Natural killer cell (primary cell): ENCODE results near the genes DLX2, PDK1, SP3 and WIPF1.

DNA sequence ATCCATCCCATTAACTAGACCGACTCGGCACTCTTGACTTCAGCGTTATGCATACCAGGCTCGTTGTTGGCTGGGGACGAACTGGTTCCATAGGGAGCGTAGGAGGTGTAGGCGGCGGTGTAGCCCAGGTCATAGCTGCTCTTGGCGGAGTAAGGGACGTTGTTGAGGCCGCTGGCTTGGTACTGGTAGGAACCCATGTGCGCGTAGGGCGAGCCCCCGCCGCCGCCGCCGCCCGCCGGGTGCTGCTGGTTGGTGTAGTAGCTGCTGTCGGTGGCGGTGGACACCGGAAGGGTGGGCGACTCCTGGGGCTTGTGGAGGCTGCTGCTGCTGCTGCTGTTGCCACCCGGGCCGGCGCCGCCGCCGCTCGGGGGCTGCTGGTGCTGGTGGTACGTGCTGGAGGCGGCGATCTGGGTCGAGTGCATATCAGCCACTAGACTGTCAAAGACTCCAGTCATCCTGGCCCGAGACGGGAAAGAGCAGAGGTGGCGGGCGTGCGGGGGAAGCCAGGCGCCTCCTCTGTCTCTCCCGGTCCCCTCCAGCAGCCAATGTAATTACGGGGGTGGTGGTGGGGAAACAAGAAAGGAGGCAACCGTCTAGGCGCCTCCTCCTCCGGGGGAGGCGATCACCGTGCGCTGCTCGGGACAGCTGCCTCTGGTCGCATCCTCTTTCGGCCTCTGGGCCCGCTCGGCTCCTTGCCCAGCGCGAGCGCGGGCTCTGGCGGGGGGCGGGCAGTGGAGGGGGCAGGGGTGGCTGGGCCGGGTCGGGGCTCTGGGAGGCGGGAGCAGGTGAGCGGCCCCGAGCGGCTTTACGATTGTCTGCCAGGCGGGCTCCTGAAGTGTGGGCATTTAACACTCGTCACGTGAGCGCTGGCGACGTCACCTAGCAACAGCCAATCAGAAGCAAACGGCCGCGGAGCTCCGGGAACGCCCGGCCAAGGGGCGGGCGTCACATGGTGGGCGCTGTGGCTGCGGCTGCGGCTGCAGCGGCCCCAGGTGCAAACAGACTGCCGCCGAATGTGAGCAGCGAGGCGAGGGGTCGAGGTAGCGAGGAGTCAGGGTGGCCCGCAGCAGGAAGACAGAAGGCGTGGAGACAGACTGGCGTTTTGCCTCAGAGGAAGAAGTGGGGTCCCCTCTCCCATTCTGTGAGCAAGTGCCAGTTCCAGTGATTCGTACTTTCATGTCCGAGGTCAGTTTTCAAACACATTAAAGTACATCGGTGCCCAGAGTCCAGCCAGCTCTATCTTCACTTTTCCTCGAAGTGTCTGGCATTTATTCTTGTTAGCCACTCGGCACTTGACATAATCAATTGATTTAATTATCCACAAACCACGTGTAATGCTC, at the start of gene DLX2:
Gene DLX2 (minus strand): TSS at position 817 of the 1,340 bp plus-strand sequence.
- PRO-cap = bidirectional peak, plus-strand start at position 1,019 of the sequence, minus-strand start at position 817 of the sequence

DNA sequence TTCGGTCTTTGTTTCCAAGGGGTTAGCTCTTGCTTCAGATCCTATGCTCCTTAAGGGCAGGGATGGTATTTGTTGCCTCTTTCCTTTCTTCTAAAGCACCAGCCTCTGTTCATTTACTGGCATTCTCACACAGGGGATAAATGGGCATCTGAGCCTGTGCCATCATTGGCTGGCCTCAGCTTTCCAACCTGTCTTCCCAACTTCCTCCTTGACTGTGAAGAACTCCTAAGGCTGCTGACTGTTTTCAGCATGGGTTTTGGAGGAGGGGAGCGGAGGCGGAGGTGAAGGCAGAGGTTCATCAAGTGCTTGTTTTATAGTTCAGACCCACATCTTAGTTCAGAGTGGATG, 30.4 kb upstream of the ITGA6 start:
- PRO-cap = no peak

DNA sequence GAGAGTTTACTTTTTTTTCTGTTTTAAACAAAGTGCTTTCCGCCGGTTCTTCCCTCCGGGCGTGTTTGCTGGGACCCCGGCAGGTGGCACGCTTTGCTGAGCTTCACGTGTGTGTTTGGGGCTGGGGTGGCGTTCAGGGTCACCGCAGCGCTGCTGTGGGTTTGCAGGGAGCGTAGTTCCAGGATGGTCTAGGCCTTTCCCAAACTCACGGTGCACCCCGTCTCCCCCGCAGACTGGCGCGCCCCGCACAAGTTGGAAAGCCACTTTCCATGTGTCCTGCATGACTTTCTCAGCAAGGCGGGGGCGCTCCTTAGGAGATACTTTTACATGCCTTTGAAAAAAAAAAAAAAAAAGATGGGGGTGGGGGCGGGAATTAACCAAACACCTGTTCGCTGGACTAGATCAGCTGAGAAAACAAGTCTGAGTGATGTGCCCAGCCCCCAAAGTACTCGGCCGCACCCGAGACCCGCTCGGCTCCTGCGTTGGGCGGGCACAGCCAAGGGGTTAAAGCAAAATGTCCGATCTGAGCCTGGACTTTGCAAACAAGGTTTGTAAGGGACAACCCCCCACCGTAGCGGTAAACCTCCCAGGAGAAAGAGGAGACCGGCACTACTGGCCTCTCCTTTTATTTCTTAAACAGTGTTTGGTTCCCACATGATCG, 954 bp downstream of the ITGA6 start:
- PRO-cap = no peak

GRCh38 chr2:172441952-172442671, 14.7 kb downstream of the ITGA6 start:
- PRO-cap = no peak

- PRO-cap = no peak
Observed at GRCh38 chr2:172490754-172491542, 63.6 kb downstream of the ITGA6 start.

GRCh38 chr2:172555067-172556281, at the start of gene PDK1:
TSS of gene PDK1 (plus strand) at chr2:172556090.
- PRO-cap = bidirectional peak, plus-strand start at chr2:172556051, minus-strand start at chr2:172555803

GRCh38 chr2:172928765-172929179, 146.9 kb upstream of the MAP3K20 start:
- PRO-cap = no peak

DNA sequence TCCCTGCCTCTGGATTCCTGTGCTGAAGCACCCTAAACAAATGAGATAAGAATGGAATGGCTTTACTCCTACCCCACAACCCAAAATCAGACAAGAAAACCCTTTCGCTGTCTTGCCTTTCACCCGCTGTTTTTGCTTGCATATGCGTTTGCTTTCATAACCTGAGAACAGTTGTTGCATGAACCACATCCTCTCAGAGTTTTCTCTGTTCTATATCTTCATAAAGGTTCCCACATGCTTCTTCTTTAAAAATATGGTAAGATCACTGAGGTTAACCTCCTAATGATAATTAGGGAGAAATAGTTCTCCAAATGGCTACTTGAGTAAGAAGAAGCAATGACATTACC, 132.1 kb upstream of the MAP3K20 start:
- PRO-cap = no peak

GRCh38 chr2:173058275-173058583, 17.4 kb upstream of the MAP3K20 start:
- PRO-cap = no peak

GRCh38 chr2:173058823-173059043, 16.9 kb upstream of the MAP3K20 start:
- PRO-cap = no peak

GRCh38 chr2:173192064-173192539, 116.5 kb downstream of the MAP3K20 start:
- PRO-cap = no peak

GRCh38 chr2:173214012-173214604, 138.5 kb downstream of the MAP3K20 start:
- PRO-cap = no peak

DNA sequence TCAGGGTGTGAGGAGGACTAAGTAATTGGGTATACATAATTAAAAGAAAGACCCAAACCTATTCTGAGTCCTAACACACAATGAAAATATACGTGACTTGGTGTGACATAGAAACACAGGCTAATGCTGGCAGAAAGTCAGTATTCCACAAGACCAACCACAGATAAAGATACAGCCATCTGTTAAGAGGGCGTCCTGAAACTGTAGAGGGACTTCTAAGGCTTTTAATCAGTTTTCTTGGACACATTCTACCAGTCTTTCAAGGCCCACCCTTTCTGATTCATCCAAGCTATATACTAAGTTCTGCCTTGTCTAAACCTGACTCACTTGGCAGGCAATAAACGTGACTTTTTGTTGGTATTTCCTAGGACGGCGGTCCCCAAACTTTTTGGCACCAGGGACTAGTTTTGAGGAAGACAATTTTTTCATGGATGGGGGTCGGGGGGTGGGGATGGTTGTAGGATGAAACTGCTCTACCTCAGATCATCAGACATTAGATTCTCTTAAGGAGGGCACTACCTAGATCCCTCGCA, 61.5 kb downstream of the SP3 start:
- PRO-cap = no peak

DNA sequence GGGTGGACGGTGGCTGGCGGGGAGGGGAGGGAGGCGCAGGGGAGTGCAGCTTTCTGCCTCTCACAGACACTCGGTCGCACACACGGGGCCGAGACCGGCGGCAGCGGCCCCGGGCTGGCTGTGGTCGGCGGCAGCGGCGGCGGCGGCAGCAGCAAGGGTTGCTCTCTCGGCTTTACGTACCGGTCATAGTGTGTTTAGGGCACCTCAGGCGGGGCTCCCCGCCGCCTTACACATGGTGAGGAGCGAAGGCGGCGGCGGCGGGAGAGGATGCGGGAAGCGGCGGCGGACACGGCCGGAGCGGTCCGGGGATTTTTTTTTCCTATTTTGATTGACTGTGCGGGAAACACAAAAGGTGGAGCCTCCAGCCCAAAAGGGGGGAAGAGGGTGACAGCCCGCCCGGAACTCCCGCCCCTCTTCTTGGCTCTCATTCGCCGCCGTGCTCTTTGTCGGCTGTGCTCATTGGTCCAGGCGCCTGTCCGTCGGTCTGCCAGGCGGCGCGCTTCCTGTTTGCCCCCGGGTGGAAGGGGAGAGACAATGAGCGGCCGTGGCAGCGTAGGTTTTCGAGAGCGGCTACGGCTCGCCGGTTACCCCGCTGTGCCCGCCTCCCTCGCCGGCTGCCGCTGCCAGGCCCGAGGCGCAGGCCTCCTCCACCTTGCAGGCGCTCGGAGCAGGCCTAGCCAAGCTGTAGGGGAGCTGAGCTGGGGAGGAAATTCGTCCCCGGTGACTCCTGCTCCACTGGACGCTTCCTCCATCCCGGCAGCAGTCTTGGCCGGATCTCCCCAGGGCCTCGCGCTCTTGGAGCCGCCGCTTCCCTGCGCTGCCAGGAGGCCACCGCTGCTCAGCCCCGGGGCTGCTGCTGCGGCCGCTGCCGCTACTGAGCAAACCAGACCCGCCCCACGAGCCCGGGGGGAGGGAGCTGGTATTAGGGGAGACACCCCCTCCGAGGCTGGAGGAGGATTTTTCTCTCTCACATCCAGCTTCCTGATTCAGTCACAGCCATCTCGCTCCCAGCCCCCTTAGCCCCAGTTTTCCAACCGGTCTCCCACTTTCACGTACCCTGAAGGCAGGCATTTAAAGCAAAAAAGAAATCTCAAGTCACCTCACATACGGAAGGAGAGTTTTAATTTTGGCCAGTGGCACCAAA, at the start of gene SP3:
Gene SP3 (minus strand): TSS at position 389 of the 1,144 bp plus-strand sequence.
- PRO-cap = bidirectional peak, plus-strand start at position 527 of the sequence, minus-strand start at position 288 of the sequence; bidirectional peak, plus-strand start at position 989 of the sequence, minus-strand start at position 896 of the sequence

DNA sequence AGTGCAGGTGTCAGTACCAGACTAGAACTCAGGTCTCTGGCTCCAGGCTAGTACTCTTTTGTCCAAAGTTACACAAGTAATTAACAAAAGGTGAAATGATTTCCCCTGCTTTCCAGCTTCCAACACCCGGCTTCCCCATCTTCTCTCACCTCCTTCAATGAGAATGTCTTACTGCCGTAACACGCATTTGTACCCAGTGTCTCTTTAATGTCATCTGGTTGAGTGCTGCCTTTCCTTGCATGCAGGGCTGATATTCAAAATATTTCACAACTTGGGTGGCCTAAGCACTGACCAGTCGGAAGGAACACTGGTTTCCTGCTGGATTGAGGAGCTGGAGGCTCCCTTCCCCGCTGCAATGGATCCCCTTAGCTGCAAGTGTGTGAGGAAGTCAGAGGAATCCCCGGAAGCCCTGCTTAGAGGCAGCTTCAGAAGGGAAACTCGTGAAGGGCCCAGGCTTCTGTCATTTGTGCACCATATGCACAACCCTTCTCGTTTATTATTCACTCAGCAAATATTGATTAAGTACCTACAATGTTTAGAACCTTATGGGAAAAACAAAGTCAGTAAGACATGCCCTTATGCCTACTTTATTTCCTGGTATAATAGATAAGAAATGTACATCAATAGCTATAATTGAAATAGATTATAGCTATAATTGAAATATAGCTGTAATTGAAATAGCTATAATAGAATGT, 33.2 kb upstream of the SP3 start:
- PRO-cap = no peak

DNA sequence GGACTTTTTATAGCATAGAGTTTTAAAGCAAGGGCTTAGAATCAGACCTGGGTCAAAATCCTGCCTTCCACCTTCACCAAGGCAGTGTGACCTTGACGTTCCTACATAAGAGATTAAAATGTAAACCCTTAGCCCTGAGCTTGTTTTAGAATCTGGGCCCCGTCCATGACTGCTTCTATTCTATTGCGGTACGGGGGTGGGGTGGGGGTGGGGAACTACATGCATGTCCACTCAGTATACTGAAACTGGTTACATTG, 638 bp upstream of the GPR155 start:
- PRO-cap = no peak

DNA sequence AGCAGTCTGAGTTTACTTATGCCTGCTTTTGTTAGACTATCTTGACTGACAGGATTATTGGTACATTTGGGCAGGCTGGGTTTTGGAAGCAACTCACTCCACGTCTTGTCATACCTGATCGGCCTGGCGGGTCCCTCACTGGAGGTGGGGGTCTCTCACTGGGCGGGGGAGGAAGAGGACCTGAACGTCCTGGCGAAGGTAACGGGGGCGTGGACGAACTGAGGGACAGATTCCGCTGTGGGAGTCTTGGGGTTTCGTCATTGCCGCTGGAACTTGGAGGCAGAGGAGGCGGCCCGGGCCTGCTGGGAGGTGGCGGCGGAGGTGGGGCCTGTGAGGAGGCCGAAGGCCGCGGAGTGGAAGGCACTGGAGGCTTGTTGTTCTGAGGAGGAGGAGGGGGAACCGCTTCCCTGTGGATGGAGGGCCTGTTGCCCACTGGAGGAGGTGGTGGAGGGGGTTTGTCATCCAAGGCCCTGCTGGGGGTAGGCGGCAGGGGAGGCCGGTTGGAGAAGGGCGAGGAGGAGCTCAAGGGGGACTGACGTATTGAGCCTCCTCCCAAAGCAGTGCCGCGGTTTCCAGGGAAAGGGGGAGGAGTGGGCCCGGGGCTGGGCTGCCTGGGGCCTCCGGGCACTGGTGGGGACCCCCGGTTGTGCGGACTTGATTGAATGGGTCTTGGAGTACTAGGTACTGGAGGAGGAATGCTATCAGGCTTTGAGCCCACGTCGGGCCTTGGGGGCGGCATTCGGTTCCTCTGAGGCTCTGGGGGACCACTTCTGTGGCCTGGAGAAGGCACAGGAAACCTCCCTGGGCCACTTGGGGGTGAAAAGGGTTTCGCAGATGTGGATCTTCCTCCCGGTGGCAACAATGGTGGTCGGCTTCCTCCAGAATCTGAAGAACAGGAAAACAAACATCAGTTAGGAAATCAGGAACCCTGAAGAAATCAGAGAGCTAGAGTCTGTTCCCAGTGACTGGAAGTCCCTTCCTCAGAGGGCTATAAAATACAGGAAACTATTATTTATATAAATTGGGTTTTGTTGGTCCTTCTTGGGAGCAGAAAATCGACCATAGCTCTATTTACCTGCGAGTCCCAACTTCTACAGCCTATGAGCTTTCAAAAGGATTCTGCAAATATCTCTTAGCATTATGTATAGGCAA, 25.7 kb downstream of the WIPF1 start:
- PRO-cap = no peak

DNA sequence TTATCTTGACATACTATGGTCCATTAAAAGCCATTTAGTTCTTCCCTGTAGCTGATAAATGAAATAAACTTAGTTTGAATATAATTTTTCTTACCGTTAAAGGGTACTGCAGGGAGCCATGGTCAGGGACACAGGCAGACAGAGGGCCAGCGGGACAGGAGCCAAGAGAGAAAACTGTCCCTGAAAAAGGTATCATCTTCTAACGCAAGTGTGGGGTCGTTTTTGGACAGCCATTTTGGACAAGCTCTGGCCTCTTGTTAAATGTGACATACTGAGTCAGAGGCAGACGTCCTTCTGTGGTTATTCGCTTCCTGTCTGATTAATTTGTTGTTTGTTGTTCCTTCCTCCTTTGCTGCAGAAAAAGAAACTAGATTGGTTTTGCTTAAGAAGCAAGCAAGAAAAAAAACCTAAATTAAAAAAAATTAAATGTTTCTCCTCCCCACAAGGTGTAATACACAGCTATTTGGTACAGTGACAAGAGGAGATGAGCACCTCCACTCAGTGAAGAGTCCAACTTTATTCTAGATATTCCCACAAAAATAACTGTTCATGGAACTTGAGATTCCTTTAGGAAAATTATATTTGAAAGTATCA, at the start of gene WIPF1:
Gene WIPF1 (minus strand): TSS at position 298 of the 594 bp plus-strand sequence.
- PRO-cap = bidirectional peak, plus-strand start at position 452 of the sequence, minus-strand start at position 298 of the sequence

- PRO-cap = no peak
Observed at GRCh38 chr2:174599311-174599870, 1.8 kb upstream of the WIPF1 start.

DNA sequence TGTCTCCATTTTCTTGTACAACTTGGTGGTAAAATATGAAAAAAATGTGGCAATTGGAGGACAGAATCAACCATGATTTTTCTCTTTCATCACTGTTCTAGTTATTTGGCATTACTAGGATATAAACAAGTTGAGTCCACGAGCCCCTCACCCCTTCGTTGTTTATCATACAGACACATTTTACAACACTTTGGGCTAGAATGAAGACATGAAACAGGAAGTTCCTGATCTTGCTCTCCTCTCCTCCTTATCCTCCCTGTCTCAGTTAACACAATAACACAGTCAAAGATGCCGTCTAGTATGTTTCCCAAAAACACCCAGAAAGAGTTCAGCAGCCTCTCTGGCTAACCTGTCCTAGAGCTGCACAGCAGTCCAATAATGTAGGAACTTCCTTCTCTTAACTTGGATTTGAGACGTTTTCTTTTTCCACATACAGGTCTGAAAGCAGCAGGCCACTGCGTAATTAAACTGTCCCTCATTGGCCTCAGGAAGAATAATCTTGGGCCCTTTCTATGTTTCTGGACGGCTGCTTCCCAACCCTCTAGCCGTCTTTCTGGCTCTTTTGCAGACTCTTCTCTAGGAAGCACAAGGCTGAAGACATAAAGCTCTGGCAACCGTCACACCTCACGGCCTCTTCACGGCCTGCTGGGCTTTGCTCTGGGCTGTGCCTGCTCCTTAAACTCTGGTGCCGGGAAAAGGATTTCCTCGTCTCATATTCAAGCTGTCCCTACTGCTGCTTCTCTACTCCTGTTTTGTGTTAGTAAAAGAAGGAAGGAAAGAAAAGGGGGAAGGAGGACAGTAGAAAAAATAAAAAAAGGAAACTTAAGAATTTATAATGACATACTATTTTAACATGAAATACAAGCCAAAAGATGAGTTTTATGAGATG, 35.8 kb upstream of the WIPF1 start:
- PRO-cap = unidirectional peak, minus-strand start at position 644 of the sequence